Measurements from ENCODE around the genes SYT17 and PDILT.

- PRO-cap = unidirectional peak, minus-strand start at chr16:19168524
Measured at GRCh38 chr16:19167991-19168815, at the start of gene SYT17. TSS of gene SYT17 (plus strand) at chr16:19168240.

GRCh38 chr16:19210479-19211420 is 42.7 kb downstream of the SYT17 start:
- PRO-cap = no peak

GRCh38 chr16:19294055-19294806 is 8.7 kb downstream of the CLEC19A start:
- PRO-cap = no peak

DNA sequence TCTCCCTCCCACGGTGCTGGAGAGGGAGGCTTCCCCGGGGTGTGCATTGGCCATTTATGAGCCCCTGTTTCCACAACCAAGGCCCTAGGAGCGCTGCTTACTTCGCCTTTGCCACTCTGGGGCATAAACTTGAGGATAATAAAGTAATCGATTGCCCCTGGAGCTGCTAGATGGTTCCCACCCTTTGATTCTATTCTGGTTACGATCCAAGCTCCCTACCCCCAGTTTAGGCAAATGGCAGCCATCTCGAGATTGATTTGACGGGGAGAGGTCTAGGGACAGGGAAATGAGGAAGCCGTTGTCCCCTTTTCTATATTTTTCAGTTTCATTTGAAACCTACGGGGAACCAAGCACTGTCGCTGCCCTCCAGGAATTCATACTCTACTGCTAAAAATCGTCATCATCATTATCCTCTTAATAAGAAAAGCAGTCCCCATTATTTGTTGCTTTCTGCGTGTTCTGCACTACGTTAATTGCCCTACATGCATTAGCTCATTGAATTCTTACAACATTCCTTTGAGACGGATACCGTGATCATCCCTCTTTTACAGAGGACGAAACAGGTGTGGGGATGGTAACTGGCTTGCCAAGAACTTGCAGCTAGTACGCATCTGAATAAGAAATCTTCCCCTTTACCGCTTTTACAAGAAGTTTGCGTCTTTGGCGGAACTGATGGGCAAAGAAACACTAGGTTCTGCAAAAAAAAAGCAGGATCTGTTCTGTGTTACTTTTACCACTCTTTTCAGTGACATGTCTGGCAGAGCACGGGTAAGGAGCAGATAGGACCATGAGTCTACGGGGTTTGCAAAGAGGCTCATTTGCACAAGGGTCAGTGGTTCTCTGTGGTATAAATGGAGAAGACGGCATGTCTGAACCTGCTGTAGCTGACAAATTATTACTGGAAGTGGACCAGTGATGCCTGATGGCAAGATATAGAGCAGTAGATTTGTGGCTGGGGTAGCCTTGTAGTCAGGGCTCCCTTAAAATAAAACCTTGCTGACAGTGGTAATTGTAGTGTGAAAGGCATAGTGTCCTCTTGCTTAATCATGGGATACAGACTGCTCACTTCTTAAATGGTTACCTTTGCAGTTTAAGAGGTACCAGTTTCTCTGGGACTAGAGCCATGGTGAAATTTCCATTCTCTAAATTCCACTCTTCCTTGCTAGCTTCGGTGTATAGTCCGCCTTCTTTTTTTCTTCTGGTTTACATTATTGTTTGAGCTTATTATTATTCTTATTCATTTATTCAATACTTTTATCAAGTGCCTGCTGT is 1.2 kb downstream of the CCP110 start:
- PRO-cap = no peak

DNA sequence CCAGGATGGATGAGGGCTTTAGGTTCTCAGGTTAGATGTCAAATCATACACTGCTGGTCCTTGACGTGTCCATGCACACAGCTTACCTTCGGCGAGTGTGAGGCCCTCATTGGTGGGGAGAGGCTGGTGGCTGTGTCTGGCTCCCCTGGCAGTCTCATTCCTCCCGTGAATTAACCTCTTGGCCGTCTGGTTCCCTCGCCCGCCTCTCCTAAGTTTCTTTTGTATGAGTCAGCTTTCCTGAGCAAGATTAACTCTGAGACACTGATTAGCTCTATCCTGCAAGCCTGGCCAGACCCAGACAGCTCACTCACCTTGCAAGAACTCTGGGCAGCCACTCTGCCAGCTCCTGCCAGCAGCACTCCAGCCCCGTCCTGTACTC is 39.8 kb downstream of the VPS35L start:
- PRO-cap = no peak

DNA sequence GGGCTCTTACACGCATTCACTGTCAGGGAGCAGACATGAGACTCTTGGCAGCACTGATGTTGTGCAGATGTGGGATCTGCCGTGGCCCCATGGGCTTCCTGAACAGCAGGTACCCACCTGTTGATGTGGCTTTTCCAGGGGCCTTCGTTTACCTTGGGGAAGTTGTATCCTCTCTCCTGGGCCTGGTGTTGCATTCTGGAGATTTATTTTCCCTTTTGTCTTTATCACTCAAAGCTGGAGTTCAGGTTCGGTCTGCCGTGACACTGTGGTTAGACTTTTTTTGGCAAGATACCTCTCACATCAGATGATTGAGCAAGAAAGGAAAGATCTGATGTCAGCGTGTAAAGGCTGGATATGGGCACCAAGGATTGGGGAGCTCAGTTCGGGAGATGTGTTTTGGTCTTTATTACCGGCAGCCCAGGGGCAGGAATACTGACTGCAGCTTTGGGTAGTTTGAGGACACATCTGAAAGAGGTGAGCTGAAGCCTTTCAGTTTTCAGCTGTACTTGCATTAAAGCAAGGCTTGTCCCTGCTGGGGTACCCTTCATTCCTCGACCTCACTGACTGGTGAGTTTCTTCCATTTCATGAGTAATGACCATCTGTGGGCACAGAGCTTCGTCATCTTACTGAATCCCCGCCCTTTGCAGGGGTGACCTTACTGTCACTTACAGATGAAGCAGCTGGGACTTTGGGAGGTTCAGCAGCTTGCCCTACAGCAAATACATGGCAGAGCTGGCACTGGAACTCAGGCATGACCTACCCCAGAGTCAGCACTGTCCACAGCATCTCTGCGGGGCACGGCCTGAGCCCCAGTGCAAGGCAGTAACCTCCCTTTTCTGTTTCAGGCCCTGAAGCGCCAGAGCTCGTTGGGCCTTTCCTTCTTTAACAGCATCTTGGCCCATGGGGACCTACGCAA is 19.1 kb downstream of the KNOP1 start:
- PRO-cap = no peak

GRCh38 chr16:20404609-20404880 is at the start of gene PDILT:
TSS of gene PDILT (minus strand) at chr16:20404737.
- PRO-cap = no peak

DNA sequence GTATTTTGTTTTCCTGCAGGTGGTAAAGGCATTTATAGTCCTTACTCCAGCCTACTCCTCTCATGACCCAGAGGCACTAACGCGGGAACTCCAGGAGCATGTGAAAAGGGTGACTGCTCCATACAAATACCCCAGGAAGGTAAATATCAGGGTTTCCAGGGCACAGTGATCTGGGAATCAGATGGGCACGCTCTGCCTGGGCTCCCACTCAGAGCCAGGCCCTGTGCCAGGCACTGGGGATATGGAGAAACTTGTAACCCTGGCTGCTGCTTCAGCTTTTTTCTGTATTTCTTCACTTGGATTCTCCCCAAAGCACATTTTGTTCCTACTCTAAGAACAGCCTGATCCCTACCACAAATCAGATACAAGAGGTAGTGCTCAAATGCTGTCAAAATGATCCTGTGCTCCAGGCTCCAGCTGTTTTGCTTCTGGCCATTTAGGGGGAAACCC is 11.5 kb upstream of the ACSM2A start:
- PRO-cap = no peak

GRCh38 chr16:20453020-20453480 is 1.7 kb downstream of the ACSM2A start:
- PRO-cap = no peak

- PRO-cap = no peak
Measured at GRCh38 chr16:20587523-20588292, 11.5 kb upstream of the ACSM2B start.

GRCh38 chr16:21048612-21048811 is 102.1 kb downstream of the DNAH3 start:
- PRO-cap = no peak

GRCh38 chr16:21265331-21265978 is 12.6 kb downstream of the CRYM start:
- PRO-cap = no peak

GRCh38 chr16:21363728-21364162 is 85.7 kb upstream of the CRYM start:
- PRO-cap = no peak

DNA sequence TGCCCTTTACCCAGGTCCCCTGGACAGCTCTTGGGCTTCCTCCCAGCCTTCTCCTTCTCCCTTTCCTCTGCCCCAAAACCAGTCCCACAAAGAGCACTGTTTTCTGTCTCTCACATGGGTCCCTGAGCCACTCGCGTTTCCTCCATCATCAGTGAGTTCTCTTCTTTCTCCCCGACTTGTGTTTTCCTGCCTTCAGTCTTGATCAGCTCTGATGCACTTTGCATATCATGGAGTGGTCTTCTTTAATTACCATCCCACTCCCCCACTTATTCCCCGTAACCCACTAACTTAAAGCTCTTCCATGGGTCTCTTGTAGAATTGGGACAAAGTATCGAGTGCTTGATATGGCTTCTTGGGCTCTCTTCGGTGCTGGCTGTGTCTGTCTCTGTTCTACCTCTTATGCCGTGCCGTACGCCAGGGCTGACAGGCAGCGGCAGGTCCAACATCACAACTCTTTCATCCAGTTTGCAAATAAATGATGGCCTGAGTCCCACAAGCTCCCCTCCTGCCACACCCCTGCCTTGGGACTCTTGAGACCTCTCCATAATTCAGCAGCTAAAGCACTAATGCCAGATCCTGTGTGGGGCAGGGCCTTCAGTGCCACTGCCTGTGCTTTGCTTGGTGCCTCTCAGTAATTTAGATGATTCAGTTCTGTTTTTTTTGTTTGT is 86.2 kb upstream of the CRYM start:
- PRO-cap = no peak

GRCh38 chr16:21520013-21520849 is 79.1 kb upstream of the METTL9 start:
- PRO-cap = unidirectional peak, minus-strand start at chr16:21520191; bidirectional peak, plus-strand start at chr16:21520578, minus-strand start at chr16:21520455

DNA sequence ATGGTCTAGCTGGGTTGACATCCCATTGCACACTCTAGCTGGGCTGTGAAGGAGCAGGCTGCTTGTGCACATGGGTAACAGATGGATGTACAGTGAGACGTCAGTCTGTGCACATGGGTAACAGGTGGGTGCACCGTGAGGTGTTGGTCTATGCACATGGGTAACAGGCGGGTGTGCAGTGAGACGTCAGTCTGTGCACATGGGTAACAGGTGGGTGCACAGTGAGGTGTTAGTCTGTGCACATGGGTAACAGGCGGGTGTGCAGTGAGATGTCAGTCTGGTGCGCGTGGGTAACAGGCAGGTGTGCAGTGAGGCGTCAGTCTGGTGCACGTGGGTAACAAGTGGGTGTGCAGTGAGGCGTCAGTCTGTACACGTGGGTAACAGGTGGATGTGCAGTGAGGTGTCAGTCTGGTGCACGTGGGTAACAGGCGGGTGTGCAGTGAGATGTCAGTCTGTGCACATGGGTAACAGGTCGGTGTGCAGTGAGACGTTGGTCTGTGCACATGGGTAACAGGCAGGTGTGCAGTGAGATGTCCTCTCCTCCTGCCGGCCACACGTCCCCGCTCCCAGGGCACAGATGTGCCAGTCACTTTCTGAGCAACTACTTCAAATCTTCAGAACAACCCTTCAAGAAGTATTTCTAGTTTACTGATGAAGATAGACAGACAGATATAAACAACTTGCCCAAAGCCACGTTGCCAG is 58.3 kb upstream of the METTL9 start:
- PRO-cap = no peak

- PRO-cap = unidirectional peak, minus-strand start at chr16:21600506; unidirectional peak, minus-strand start at chr16:21600577
Measured at GRCh38 chr16:21600422-21600863, 1.1 kb downstream of the METTL9 start.

- PRO-cap = bidirectional peak, plus-strand start at chr16:21820543, minus-strand start at chr16:21820370
Measured at GRCh38 chr16:21819969-21820787, 37.4 kb downstream of the NPIPB4 start.

- PRO-cap = no peak
Measured at GRCh38 chr16:21950947-21951768, 2.0 kb upstream of the UQCRC2 start.

GRCh38 chr16:21957250-21957677 is 4.1 kb downstream of the UQCRC2 start:
- PRO-cap = no peak